Left ventricle myocardium (tissue), 1 donor: Measurements from ENCODE around the gene CRYAB.

GRCh38 chr11:108105213-108105944 is 16.0 kb upstream of the ACAT1 start:
- PRO-cap: no peak

- PRO-cap: no peak
Measured at GRCh38 chr11:108203465-108203917, 18.9 kb downstream of the NPAT start.

DNA sequence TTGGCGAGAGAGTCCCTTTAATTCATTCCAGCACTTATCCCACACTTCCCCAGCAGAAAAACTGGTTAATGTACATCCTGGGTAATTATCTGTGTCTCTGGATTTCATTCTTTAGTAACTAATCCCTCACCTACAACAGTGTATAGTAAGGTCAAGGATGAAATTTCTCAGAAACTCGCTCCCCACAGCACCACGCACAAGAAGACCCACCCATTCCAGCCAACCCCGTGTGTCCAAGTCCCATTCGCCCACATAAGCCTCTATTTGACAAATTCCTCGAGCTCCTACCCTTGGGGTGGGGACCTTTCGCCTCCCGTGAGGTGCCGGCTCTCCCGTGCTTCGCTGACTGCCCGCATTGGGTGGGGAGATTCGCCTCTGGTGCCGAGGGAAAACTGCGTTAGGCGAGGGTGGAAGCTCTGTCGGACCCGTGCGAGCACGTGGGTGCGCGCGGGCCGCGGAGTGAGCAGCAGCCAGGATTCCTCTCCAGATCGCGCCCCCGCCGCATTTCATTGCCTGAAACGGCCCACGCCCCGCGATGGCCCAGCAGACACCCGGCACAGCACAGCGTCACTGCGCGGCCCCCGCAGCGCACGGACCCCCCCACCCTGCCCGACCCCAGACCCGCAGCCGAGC is 887 bp downstream of the EXPH5 start:
- PRO-cap: no peak

DNA sequence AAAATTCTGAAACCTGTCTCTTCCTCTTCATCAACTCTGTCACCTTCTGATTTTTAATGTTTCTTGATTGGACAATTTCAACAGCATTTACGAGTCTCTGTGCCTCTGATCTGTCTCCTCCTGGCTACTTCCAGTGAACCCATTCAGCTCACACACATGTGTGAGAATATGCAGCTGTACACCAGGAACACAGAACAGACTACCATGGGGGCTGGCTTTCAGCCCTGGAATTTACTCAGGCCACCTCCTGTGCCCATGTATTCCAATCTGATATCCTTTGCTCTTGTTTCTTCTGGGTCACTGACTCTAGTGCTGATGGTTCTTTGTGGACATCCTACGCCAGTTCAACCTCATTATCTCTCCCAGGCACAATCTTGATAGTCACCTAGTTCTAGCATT is 23.1 kb upstream of the ZC3H12C start:
- PRO-cap: no peak

GRCh38 chr11:110093463-110093631 is 155 bp downstream of the ZC3H12C start:
- PRO-cap: no peak

- PRO-cap: no peak
Measured at GRCh38 chr11:110130490-110131187, 37.4 kb downstream of the ZC3H12C start.

DNA sequence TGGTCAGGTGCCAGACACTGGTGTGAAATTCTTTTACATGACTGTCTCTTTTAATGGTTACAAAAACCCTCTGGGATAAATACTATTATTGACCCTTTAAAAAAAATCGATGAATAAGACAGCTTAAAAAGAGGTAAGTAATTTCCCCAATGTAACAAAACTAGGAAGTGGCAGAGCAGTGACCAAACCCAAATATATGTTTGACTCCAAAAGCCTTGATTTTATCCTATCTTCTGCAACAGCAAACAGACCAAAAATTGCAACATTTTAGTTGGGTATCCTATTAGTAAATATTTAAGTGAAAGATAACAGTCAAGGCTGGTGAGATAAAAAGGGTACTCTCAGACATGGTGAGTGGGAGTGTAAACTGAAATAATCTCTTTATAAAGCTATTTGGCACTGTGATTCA is 1.8 kb upstream of the RDX start:
- PRO-cap: no peak

DNA sequence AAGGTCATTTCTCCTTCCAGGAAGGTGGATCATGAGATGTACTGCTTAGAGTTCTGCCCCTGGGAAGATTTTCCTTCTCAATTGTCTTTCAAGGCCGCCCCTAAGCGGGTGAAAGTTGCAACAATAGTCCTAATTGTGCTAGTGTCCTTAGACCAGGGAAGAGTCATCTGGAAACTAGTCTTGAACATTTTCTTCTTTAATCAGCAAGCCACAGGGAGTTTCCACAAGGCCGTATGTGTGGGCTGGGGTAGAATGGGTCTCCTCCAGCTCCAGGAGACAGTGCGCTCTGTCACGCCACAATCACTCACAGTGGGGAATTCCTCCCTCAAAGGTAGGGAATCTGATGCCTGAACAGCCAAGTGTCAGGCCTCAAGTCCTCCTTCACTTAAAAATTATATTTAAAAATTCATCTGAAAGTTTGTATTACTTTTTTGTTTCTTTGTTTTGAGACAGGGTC is 53.3 kb upstream of the RDX start:
- PRO-cap: no peak

GRCh38 chr11:110710803-110711419 is 1.3 kb downstream of the ARHGAP20 start:
- PRO-cap: no peak

GRCh38 chr11:111329603-111330221 is 31.4 kb downstream of the POU2AF3 start:
- PRO-cap: no peak

DNA sequence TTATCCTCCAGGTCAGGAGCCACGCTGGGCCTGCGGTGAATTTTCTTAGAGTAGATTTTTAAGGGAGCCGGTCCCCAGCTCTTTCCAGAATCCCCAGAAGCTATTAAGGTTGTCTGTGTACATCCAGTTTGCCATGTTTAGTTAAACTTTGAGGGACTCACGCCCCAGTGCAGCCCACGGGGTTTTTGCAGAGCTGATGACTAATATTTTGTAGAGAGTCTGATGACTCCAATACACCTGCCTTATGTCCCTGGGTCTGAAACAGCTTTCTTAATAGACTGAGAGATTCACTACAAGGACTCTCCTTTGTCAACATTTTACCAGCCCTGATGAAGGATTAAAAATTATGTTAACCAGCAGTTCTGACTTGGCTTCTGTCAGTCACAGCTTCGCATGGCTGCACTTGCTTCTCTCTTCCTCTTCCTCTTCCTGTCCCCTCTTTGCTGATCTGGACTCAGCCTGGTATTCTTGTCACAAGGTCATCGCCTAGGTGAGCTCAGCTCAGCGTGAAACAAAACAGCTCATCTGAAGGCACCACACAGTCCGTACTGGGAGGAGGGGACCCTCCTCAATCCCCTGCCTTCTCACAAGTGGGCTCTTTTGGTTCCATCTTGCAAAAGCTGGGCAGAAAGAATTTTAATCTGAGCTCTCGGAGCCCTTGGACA is 37.9 kb upstream of the POU2AF1 start:
- PRO-cap: no peak

- PRO-cap: no peak
Measured at GRCh38 chr11:111559863-111560331, 19.4 kb downstream of the LAYN start.

GRCh38 chr11:111736423-111736839 is 29.8 kb downstream of the PPP2R1B start:
- PRO-cap: no peak

DNA sequence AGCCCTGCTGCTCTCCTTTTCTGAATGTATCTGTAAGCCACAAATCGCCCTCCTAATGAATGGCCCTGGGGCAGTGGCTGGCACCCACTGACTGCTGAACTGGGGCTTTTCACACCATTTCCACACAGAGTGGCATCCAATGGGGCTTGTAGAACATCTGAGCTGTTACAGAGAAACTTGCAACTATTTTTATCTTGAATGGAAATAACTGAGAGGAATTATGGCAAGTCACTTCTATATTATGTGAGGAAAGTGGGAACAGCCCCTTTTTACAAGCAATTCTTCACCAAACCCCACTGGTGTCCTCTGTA is 29.4 kb downstream of the PPP2R1B start:
- PRO-cap: no peak

DNA sequence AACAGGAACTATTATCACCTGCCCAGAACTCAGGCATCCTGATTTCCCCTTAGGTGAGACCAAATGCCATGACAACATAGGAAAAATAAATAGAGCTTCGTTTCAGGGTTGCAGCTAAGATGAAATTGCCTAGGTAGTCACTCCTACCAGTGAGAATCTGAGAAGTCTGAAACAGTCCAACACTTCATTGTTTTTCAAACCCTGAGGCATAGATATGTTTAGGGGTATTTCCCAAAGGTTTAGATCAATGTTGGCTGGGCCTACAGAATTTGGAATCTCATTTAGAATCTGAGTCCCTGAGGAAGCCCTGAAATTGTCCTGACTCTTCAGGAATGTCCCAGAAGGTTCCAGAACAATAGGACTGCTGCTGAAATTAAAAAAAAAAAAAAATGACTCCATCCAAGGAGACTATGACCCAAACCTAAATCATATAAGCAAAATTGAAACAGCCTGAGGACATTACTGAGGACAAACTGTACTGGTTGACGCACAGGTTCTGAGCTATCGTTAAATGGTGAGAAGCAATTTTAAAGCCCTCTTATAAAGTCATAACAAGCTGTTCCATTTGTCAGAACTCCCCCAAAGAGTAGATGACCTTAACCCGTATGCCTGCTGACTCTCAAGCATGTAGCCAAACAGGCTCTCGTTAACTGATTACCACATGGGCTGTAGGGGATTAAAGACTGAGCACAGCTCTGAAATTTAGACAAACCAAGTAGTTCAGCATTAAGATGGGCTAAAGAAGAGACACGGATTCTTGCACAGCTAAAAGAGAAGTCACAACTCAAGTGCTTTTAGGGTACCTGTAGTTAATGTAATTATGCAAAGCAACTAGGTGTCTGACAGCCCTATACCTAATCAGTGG is 2.3 kb downstream of the CRYAB start:
- PRO-cap: no peak

DNA sequence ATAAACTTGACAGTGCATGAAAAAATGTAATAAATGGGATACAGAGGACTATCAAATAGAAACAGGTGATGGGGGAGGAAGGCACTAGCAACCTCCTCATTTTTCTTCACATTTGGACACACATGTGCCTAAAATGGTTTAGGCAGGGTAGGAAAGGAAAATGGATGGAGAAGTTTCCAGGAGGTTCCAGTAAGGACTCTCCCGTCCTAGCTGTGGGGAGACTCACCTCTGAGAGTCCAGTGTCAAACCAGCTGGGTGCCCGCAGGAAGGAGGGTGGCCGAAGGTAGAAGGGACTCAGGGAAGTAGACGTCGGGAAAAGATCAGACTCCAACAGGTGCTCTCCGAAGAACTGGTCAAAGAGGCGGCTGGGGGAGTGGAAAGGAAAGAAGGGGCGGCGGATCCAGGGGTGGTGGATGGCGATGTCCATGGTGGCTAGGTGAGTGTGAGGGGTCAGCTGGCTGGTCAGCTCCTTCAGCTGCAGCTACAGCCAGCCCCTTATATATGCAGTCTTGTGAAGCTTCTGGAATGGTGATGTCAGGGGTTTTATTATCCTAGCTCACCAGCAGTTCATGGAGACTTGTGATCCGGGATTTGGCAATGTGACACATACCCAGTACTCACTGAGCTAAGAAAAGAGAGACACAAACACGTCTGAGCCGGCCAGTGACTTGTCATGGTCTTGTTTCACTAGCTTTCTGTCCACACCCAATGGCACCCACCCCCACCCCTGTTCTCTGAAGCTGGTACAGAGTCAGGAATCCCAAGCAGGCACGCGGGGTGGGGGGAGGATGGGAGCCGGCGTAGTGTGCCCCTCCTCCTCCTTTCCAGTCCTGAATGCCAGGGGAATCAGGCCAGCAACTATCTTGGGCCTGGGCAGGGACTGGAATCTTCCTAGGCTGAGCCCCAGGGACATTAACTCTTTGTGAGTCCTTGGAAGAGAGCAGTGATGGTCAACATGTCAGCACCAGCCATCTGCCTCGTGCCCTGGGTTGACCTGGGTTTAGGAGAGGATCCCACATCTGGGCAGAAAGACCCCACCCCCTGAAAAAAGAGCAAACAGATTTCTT is at the start of gene CRYAB:
Gene CRYAB (minus strand): TSS at position 473 of the 1,067 bp plus-strand sequence.
- PRO-cap: bidirectional peak, plus-strand start at position 644 of the sequence, minus-strand start at position 472 of the sequence; bidirectional peak, plus-strand start at position 861 of the sequence, minus-strand start at position 681 of the sequence

GRCh38 chr11:111922718-111923111 is 4.0 kb downstream of the C11orf52 start:
- PRO-cap: no peak

- PRO-cap: no peak
Measured at GRCh38 chr11:111924378-111924724, 5.6 kb downstream of the C11orf52 start.

DNA sequence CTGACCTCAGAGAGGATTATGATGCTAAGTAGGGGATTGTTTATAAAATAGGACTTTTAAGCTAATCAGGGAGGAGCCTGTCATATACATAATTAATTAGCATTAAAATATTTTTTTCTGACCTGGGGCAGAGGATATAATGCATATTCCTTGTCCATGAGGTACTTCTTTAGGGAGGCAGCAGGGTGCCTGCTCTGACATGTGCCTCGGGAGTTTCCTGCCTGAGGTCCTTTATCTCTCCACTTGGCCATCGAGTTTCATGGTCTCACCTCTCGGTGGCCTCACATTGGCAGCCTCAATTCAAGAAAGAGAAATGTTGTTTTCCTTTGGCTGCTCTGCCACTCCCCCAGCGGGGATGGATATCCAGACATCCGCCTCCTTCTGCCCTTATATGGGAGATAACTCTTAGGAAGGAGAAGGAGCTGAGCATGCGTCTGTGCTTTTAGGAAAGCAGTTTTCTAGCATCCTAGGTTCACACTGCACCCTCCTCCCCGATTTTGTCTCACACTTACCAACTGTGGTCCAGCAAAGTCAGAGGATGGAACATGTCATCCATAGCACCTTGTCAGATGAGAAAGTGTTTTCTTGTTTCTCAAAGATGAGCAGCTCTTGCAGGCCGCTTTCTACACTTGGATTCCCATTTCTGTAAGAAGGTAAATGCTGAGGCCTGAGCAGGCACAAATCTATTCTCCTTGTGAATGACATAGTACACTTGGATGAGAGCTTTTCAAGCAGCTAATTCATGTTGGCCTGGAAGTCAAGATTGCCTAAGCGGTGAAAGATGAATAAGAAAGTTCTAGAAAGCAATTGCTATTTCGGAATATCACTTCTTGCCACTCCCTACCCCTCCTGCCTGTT is 41.3 kb downstream of the DIXDC1 start:
- PRO-cap: bidirectional peak, plus-strand start at position 453 of the sequence, minus-strand start at position 301 of the sequence

- PRO-cap: no peak
Measured at GRCh38 chr11:112225684-112226221, 475 bp upstream of the PTS start.